SUDHL5 (cell line): ENCODE data around the gene IDH3B.

DNA sequence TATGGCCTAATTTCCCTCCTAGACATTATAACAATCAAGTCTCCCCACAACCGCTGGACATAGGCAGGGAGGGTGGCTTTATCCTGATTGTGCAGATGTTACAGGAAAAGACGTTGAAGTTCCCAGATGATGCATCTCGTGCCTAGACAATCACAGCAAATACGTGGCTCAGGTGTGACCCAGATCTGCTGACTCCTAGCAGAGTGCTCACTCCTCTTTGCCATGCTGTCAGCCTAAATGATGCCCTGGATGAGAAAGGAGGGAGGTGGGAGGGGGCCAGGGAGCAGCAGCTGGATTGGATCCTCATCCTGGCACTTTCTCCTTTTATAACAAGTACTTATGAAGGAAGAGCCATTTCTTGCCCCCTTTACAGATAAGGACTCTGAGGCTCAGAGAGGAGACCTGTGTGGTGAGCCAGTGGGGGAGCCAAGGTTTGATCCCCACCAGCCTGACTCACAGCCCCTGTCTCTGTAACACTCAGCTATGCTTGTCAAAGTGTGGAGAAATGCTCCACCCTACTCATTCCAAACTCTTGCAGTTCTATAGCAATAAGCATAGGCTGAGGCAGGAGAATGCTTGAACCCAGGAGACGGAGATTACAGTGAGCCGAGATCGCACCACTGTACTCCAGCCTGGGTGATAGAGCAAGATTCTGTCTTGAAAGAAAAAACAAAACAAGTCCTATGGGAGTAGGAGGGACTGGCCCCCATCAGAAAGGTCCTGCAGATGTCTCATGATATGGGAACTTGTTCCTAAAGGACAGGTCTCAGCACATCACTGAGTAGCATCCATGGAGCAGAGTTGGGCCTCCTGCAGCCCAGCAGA, 21.9 kb downstream of the SIRPA start:
- PRO-cap = no peak

DNA sequence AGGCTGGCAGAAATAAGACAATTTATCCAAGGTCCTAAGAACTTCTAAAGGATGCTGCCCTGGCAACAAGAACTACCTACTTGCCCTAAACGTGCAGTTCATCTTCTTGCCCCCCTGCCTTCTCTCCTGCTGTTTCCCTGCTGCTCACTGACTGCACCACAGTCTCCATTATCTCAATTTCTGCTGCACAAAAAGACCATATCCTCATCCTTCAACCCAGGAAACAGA, 38.0 kb upstream of the PDYN start:
- PRO-cap = no peak

GRCh38 chr20:2236922-2237420, 58.8 kb upstream of the TGM3 start:
- PRO-cap = no peak

DNA sequence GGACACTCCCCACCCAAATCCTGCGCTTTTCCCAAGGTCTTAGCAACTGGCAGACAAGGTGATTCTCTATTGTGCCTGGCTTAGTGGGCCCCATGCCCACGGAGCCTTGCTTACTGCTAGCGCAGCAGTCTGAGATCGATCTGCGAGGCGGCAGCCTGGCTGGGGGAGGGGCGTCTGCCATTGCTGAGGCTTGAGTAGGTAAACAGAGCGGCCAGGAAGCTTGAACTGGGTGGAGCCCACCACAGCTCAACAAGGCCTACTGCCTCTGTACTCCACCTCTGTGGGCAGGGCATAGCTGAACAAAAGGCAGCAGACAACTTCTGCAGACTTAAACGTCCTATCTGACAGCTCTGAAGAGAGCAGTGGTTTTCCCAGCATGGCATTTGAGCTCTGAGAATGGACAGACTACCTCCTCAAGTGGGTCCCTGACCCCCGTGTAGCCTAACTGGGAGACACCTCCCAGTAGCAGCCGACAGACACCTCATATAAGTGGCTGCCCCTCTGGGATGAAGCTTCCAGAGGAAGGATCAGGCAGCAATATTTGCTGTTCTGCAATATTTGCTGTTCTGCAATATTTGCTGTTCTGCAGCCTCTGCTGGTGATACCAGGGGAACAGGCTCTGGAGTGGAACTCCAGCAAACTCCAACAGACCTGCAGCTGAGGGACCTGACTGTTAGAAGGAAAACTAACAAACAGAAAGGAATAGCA, 30.9 kb upstream of the TGM3 start:
- PRO-cap = no peak

- PRO-cap = no peak
Observed at GRCh38 chr20:2330076-2330533, 34.3 kb downstream of the TGM3 start.

DNA sequence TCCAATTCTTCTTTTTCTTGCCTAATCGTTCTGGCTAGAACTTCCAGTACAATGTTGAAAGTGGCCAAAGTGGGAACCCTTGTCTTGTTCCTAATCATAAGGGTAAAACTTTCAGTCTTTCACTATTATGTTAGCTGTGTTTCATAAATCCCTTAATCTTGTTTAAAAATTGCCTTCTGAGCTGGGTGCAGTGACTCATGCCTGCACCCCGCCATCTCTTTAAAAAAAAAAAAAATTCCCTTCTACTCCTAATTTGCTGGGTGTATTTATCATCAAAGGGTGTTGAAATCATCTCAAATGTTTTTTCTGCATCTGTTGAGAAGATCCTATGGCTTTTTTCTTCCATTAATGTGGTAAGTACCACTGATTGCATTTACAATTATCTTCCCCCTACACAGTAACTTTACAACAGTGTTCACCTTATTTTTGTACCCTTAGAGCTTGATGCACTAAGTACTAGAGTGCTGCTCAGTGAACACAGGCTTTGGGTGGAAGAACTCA, 9.8 kb downstream of the SNRPB start:
- PRO-cap = no peak

GRCh38 chr20:2461594-2461898, 9.0 kb downstream of the SNRPB start:
- PRO-cap = no peak

GRCh38 chr20:2524325-2525440, 11.7 kb upstream of the TMC2 start:
- PRO-cap = unidirectional peak, plus-strand start at chr20:2524619

DNA sequence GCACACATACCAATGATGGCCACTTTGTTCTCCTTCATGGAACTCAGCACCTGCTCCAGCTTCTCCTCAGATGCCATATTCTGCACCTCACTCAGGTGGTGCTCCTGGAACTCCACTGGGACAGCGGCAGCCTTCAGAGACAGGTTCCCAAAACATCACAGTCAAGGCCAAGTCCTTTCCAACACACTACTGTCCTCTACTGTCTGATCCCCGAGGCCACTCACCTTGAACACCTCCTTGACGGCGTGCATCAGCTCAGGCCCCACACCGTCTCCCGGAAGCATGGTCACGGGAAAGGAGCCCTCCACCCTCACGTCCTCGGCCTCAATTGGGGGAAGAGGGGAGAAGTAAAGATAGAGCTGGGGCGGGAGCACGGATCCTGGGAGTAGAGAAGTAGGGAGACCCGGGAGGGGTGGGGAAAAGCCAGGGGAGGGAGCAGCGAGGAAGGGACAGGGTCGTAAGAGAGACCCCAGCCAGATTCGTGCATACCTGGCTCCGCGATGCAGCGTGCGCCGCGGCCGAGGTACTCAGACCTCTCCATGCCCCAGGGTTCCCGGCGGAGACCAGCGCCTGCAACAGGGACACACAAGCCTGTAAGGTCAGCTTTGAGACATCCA, 472 bp downstream of the IDH3B start:
- PRO-cap = no peak

DNA sequence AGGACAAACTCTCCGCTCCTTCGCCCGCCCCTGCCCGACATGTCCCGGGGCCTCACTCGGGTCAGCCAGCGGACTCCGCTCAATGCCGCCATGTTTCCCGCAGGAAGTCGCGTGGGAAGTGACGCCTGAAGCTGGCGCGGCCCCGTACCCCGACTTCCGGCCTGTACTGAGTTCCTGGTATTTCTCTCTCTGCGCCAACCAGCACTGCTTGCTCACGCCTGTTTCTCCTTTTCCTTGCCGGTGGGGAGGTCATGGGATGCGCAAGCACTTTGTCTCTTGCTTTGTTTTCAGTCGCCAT, at the start of gene IDH3B:
TSS of gene IDH3B (minus strand) at position 120 of the 298 bp plus-strand sequence.
- PRO-cap = bidirectional peak, plus-strand start at position 234 of the sequence, minus-strand start at position 96 of the sequence

DNA sequence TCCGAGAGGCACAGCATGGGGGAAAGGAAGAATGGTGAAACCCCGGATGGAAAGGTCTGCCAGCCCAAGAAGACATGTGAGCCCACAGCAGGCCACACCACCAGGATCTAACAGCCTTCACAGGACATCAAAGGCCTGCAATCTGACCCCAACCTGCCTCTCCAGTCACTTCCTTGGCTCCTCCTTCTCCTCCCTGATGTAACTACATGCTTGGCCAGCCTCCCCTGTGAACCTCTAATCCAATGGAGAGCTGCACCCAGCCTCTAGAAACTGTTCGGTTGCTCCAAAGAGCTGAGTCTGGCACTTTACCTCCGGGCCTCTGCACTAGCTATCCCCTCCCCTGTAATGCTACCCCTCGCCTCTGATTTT, 1.5 kb downstream of the CPXM1 start:
- PRO-cap = no peak

DNA sequence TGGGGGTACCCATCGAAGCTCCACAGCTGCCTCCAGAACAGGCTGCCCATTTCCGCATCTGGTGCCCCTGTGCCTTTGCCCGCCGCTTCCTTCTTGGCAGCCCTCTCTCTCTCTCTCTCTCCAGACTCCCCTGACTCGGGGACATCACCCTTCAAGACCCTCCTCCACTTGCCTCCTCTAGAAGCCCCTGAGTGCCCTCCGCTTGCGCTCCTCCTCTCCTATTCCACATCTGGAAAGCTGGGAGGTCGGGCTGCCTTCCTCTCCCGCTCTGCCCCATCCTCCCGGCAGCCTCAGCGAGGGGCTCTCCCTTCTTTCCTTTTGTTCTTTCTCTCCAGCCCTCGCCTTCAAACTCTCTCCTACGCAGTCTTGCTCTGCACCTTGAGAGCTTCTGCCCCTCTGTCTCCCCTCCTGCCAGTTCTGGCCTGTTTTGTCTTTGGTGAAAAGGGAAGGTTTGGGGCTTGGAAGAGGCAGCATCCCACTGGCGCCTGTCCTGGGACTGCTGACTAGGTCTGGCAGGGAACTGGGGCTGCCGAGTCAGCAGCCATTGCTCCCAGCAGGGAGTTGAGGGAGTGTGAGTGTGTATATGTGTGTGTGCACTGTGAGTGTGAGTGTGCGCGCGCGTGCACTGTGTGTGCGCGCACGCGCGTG, 799 bp downstream of the CPXM1 start:
- PRO-cap = no peak

GRCh38 chr20:2821146-2821910, 5.2 kb downstream of the TMEM239 start:
- PRO-cap = no peak

GRCh38 chr20:2947426-2948050, 74.3 kb downstream of the PTPRA start:
- PRO-cap = no peak

DNA sequence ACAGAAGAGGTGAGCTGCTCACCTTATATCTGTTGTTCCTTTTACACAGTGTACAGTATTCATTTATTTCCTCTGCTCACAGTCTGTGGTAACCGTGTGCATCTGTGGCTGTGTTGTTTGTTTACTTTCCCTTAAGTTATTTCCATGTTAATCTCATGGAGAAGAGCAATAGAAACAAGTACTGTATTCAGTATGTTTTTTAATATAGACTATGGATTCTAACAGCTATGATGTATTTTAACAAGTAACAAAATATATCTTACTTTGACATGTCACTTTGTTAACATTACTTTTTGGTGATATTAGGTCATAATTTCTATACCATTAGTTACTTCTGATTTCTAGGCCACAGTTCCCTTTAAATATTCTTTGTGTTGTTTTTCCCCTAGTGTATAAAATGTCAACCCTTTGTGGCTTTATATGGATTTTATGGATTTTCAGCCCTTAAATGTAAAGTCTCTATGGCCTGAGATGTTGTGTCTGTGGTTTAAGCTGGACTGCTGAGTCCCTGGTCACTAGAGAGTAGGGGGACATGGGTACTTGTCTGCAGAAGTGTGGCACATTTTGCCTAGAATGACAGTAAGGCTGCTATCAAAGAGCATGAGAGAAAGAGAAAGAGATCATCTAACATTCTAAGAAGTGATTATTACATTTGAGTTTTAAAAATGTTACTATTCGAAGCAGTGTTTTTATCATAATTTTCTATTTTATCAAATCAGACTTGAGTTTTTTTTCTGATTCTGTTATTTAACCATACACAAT, 68.0 kb upstream of the GNRH2 start:
- PRO-cap = no peak

DNA sequence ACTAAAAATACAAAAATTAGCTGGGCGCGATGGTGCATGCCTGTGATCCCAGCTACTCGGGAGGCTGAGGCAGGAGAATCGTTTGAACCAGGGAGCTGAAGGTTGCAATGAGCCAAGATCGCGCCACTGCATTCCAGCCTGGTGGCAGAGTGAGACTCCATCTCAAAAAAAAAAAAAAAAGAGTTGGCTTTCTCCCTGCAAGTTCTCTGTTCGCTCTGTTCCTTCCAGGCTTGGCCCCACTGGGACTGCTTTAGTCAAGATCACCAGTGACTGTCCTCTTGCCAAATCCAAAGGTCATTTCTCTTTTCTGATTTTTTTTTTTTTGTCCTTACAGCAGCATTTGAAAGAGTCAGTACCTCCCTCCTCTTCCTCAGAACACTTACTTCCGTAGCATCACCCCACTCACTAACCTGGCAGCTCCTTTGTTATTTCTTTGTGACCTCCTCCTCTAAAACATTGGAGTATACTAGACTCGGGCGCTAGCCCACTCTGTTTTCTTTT, 10.8 kb upstream of the GNRH2 start:
- PRO-cap = no peak

DNA sequence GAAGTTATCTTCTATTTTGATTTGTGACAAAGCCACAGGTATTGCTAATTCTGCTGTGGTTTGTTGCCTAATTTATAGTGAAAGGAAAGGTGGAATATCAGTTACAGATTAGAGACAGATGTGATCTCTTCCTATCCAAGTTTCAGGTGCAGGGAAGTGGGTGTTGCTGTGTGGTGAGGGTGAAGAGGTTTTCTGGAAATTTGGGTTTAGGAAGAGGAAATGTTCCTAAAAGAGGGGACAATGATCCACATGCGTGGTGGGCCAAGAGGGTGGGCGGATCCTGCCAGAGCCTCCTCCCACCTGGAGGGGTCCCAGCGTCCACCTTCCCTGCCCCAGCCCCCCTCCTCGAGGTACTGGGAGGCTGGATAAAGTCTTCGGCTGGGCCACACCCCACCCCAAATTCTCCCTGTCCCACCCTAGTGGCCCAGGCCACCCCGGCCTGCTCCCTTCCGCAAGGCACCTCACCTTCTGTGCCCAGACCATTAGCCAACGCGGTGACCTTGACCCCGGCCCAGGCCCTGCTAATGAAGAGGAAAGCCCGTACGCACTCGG, 382 bp upstream of the OXT start:
- PRO-cap = no peak

GRCh38 chr20:3237864-3238504, 1.0 kb downstream of the SLC4A11 start:
- PRO-cap = no peak

DNA sequence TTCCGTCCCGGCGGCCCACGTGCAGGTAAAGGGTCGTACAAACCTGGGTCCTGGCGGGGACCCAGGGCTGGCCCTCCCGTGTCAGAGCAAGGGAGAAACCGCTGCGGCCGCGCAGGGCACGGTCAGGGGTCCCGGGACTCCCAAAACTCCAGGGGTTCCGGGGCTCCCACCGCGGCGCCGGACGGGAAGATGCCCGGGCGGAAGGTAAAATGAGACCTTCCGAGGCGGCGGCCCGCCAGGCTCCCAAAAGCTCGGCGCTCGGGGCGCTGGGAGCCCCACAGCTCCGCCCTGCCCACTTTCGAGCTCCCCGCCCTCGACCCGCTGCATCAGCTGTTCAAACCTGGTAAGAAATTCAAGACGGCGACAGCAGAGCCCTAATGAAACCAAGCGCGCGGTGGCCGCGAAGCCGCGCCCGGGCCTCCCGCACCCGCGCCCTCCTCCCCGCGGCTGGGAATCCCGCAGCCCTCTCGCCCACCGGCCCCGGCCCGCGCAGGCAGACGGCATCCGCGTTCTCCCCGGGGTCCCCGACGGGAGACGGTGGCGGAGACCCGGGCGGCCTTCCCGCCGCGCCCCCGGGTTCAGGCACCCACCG, 389 bp downstream of the SLC4A11 start:
- PRO-cap = bidirectional peak, plus-strand start at position 337 of the sequence, minus-strand start at position 211 of the sequence

DNA sequence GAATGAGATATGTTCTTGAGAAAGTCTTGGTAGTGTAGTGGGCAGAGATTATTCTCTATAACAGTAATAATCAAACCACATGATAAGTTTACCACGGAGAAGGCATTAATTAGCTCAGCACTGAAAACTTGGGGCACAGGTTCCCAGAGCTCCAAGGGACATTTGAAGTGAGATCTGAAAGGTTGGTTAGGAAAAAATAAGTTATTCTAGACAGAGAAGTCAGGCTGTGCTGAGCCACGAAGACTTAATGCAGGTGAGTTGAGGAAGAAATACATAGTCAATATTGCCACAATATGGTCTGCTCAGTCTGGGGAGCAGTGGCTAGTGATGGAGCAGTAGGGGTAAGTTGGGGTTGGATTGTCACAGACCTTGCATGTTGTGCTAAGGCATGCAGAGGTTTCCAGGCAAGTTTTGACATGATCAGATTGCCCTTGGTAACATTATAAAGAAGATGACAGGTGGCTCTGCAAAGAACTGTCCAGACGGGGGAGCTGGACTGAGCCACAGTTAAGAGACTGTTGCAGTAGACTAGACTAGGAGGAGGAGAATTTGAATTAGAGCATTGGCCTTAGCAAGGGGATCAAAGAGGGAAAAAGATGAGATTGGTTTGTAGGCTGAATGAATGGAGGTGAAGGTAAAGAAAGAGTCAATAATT, 23.3 kb downstream of the ATRN start:
- PRO-cap = no peak